Prostate gland (tissue), 2 donors: ENCODE measurements around the gene PLAC8.

DNA sequence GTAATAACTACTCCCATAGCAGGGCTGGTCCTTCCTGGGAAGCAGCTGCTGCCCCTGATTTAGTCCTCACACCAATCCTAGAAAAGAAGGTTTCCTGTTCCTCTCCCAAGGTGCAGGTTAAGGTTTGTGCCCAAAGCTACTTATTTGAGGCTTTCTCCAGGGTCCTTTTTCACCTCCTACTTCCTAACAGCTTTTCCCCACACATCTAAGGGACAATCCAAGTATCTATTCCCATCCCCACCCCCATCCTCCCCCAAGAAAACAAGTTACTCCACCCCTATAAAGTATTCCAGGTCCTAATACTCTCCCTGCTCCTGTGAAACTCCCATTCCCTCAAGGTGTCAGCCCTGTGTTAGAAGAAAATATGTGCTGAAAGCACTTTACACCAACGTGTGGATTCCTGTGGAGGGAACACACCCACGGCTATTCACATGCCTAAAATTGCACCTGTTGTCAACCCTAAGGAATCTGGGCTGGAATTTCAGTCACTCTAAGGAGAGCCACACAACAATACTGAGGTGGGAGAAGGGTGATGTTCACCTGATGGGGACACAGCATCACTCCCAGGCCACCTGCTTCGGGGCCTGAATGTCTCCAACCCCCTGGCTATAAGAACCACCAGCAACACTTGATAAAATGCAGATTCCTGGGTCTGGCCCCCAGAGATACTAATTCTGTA lies 16.1 kb downstream of the SCD5 start:
- PRO-cap: no peak
- RAMPAGE, long total RNA, 2 experiments: no peak in any of the 2 experiments

DNA sequence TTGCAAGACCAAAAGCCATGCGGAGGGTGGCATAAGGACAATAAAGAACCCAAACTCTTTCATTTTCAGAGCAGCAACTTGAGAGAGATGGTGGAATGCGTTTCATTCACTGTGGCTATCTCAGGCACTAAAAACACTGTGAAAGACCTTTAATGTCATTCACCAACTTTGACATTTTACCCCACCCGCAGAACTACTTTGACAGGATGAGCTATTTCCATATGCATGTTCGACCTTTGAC lies 351 bp upstream of the LIN54 start:
- PRO-cap: no peak
- RAMPAGE, long total RNA, 2 experiments: no peak in any of the 2 experiments

GRCh38 chr4:83011832-83012593 lies 1.4 kb upstream of the LIN54 start:
- PRO-cap: no peak
- RAMPAGE, long total RNA, 2 experiments: no peak in any of the 2 experiments

DNA sequence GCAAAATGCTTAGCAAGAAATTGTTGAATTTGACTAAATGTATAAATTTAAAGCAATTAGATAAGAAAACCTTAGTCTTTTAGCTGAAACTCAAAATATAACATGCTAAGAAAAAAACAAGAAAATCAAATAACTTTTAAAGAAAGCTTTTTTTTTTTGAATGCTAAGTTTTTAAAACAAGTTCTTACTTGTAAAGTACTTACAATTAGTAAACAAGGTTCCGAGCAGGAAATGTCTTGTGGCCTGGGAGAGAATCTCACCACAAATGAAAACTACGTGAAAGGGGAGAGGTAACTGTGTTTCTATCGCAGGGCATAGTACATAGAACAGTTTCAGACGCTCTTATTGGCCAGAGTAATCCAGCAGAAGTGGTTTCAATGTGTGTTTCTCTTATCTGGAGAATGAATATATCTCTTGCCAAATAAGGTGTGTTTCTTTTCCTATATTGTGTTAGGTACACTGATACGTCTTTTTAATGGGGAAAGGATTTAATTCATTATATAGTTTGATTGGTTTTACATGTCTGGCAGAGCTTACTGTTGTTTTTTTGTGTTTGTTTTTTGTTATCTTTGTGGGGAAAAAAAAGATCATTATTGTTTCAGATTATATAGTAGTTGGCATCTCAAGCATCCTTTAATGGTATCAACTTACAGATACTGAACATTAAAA lies at the start of gene PLAC8:
Gene PLAC8, minus strand, starts transcription at position 267 of the 669 bp plus-strand sequence.
- PRO-cap: no peak
- RAMPAGE, long total RNA, 2 experiments: start-site peak on the minus strand in 1 of 2 experiments, centred at position 270 of the sequence, 15 reads per replicate

GRCh38 chr4:83150323-83151072 lies 36.0 kb upstream of the PLAC8 start:
- PRO-cap: no peak
- RAMPAGE, long total RNA, 2 experiments: no peak in any of the 2 experiments

- PRO-cap: no peak
- RAMPAGE, long total RNA, 2 experiments: no peak in any of the 2 experiments
Observed at GRCh38 chr4:83548378-83548988, 12.6 kb downstream of the GPAT3 start.

DNA sequence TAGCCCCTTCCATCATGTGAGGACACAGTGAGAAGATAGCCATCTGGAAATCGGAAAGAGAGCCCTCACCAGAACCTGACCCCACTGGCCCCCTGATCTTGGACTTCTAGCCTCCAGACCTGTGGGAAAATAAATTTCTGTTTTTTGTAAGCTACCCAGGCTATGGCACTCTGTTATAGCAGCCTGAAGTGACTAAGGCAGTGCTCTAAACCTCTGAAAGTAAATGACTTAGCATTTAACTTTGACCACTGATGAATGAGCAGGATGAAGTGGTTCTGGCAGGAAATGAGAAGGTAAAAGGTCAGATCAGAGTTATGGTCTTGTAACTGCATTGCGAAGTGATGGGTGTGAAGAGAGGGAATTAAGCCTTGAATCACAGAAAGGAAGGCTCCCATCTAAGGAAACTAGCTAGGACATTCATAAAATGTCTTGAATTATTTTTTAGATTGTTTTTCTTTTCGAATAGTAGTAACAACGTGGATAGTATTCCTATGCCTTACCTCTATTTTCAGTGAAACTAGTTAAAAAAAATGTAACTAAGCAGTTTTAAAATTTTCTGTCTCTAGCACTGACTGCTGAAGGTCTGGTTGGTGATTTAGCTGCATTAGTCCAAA lies 17.1 kb downstream of the GPAT3 start:
- PRO-cap: no peak
- RAMPAGE, long total RNA, 2 experiments: no peak in any of the 2 experiments

DNA sequence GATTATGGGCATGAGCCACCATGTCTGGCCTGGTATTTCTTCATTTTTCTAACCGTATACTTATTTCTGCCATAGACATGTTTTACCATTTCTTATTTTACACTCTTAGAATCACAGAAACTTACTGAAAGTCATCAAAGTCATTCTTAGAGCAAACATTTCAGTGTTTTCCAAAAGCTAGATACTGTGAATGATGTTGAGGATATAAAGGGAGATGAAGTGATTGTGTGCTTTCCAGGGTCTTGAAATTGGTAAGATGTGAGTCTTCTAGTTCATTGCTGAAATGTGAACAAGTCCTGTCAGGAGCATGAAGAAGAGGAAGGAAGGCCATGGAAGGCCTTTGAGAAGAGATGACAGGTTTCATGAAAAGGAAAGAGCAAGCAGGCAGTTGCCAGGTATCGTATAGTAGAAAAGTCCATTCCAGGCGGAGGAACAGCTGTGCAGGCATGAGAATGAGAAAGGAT lies 42.2 kb downstream of the CDS1 start:
- PRO-cap: no peak
- RAMPAGE, long total RNA, 2 experiments: no peak in any of the 2 experiments

DNA sequence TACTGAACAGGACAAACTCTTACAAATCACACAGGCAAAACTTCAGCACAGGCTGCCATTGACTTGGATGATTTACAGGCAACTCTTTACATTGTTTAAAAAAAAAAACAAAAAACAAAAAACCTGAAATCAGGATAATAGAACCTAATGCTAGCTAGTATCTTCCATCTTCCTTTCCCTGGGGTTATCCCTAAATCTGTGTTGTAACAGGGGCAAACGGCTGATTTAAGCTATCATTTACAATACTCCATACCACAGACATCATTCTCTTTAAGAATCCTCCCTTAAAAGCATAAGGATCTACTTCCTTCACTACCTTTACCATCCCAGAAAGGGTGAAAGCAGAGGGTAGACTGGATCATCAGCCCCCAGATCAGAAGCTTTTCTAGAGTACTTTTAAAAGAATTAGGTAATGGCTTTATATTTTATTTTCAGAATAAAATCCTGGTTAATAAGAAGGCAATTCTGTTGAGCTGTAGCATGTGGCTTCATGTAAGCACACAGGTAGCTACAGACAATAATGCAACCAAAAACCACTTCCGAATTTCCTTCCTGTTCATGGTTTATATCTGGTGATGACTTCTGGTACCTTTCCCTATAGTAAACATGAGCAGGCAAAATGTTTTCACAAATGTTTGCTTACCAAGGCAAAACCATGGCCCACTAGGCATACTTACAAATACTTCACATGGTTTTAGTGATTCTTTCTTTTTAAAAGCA lies 144.4 kb downstream of the CDS1 start:
- PRO-cap: no peak
- RAMPAGE, long total RNA, 2 experiments: no peak in any of the 2 experiments

- PRO-cap: no peak
- RAMPAGE, long total RNA, 2 experiments: no peak in any of the 2 experiments
Observed at GRCh38 chr4:84937279-84938217, 28.9 kb downstream of the WDFY3 start.

DNA sequence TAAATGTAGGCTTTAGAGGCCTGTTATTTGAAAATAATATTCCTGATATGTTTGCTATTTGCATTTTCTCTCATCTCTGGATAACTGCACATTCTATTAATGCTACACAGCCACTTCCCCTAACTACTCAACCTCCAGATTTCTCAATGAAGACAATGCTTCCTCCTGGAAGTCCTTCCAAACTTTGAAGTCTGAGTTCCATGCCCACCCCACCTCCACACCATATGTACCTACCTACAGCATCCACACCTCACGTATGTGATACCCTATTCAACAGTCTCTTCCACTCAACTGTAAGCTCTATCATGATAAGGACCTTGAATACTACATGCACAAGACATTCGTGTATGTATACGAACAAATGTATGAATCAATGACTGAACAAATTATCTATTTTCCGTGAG lies 6.4 kb downstream of the WDFY3 start:
- PRO-cap: no peak
- RAMPAGE, long total RNA, 2 experiments: no peak in any of the 2 experiments

DNA sequence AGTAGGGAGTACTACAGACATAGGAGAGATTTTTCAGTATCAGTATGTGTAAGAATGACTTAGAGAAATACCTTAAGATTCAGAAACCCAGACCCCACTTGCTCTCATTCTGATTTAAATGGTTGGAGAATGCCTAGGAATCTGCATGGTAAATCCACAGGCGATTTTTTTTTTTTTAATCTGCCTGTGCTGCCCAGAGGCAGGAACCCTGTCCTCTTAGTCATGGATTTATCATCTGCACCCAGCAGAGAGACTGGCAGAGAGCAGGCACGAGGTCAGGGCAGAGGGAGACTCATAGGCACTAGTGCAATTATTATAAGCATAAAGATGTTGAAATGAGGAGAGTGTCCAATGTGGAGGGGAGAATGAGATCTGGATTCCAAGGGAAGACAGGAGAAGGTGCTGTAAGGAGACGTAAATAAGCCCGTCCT lies 406.4 kb downstream of the MAPK10 start:
- PRO-cap: no peak
- RAMPAGE, long total RNA, 2 experiments: no peak in any of the 2 experiments

- PRO-cap: unidirectional peak, minus-strand start at chr4:86595608
- RAMPAGE, long total RNA, 2 experiments: no peak in any of the 2 experiments
Observed at GRCh38 chr4:86595495-86595908, 1.4 kb downstream of the PTPN13 start.

DNA sequence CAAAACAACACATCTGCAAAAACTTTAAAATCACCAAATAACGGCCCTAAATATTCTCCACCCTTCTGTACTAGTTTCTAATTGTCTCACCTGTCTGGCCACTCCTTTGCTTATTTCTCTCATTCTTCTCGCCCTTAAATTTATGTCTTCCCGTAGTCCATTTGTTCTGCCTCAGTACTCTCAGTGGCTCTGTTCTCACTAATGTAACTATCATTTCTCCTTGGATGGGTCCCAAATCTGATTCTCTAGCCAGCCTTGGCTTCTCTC lies 4.2 kb upstream of the C4orf36 start:
- PRO-cap: no peak
- RAMPAGE, long total RNA, 2 experiments: no peak in any of the 2 experiments

GRCh38 chr4:87006501-87007341 lies 71.9 kb downstream of the AFF1 start:
- PRO-cap: bidirectional peak, plus-strand start at chr4:87006744, minus-strand start at chr4:87006651; bidirectional peak, plus-strand start at chr4:87007029, minus-strand start at chr4:87006878; bidirectional peak, plus-strand start at chr4:87007217, minus-strand start at chr4:87007156
- RAMPAGE, long total RNA, 2 experiments: start-site peak on the plus strand in 2 of 2 experiments, at chr4:87006935-87007298 at its widest, 12 to 169 reads per replicate

DNA sequence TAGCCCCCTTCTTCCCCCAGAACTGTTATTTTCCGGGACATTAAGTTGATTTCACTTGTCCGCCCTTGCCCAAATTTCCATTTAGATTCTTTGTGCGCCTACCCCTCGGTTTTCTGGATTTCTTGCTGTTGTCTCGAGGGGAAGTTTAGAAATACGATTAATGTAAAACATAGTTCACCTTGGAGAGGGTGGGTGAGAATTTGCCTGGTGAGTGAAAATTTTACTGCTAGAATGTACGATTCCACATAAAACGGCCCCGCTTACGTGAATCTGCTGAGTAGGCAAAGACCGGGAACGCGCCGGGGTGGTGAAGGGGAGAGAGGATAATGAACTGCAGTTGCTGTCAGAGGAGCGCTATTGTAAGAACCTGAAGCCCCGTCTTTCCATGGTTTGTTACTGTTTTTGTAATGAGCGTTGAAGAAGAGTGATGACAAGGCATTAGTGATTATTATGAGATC lies 72.9 kb downstream of the AFF1 start:
- PRO-cap: bidirectional peak, plus-strand start at position 336 of the sequence, minus-strand start at position 333 of the sequence
- RAMPAGE, long total RNA, 2 experiments: no peak in any of the 2 experiments

DNA sequence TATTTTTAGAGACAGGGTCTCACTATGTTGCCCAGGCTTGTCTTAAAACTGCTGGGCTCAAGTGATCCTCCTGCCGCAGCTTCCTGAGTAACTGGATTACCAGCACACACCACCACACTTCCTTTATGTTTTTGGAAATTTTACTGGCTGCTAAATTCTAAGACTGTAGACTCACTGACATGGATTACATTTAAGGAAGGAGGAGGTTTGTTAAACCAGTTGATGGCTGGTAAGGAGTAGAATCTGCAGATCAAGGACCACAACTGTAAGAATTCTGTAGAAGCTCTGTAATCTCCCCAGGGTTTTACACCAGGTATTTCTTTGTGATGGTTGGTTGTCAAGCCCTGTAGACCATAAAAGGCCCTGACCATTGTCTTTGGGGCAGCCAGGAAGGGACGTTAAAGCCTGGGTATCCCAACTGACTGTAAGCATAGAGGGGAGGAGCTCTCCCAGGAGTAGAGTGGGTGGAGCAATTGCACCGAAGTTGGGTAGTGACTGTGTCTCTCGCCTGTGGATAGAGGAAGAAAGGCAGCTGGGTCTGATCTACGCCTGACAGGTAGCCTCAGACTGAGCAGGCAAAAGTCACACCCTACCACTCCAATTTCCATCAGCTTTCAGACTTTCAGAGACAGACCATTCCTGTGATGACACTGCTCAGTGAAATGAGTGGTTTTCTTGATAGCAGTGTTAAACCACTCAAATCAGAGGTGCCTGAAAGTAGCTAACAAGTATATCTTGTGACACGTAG lies 123.5 kb downstream of the KLHL8 start:
- PRO-cap: no peak
- RAMPAGE, long total RNA, 2 experiments: no peak in any of the 2 experiments

DNA sequence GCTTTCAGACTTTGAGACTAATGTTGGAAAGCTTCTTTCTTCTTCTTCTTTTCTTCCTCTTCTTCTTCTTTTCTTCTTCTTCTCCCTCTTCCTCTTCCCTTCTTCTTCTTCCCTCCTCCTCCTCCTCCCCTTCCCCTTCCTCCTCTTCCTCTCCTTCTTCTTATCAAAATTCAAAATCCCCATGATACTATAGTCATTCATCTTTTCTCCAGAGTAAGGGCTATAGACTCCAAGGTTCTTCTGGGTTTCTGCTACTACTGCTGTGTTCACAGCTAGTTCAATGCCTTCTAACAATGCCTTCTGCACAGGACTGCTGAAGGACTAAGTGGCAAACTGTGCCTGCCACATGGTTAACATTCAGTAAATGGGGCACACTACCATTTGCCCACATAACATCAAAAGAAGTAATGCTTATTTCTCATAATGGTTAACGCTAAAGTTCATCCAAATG lies 11.8 kb upstream of the HSD17B13 start:
- PRO-cap: no peak
- RAMPAGE, long total RNA, 2 experiments: no peak in any of the 2 experiments

DNA sequence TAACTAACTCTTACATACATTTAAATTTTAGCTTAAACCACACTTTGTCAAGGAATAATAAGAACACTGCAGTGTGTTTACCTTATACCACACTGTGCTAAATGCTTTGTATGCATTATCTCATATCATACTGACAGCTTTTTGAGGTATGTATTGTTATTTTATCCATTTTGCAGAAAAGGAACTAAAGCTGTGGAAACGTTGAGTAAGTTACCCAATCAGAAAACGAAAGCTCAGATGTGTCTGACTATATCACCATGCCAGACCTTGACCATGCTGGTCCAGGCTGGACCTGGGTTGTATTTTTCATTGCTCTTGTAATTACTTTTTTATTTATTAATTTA lies 2.1 kb downstream of the HSD17B11 start:
- PRO-cap: no peak
- RAMPAGE, long total RNA, 2 experiments: no peak in any of the 2 experiments

DNA sequence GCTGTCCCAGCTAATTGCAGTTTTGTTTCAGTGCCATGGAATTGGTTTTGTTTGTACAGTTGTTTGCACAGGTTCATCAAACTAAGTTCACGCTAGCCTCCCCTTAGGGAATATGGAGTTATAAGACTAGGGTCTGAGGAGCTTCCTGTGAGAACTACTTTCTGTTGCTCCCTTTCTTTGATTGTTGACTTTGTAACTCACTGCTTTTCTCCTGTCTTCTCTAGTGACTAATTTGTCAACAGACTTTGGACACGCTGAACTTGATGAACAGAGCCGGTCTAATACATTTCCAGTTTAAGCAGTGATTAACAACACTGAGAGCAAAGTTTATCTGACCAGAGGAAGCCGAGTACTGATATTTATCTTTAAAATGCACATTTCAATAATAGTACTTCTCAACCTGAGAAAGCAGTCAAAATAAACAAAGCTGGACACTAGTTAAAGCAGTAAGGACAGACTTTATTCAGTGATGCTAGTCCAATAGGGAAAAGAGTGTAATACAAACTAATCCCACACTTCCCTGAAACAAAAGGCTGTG lies 2.8 kb upstream of the NUDT9 start:
- PRO-cap: unidirectional peak, plus-strand start at position 286 of the sequence
- RAMPAGE, long total RNA, 2 experiments: no peak in any of the 2 experiments